SK-N-SH (cell line): ENCODE measurements around the gene POSTN.

GRCh38 chr13:34161852-34163076 lies 344.3 kb downstream of the RFC3 start:
- RRBS = no CpG with 5 or more reads among the region's 10 CpGs
CAGE:
- cytosol, long polyA plus RNA = no peak
- long polyA plus RNA = no peak
- nucleus, long polyA plus RNA = no peak

DNA sequence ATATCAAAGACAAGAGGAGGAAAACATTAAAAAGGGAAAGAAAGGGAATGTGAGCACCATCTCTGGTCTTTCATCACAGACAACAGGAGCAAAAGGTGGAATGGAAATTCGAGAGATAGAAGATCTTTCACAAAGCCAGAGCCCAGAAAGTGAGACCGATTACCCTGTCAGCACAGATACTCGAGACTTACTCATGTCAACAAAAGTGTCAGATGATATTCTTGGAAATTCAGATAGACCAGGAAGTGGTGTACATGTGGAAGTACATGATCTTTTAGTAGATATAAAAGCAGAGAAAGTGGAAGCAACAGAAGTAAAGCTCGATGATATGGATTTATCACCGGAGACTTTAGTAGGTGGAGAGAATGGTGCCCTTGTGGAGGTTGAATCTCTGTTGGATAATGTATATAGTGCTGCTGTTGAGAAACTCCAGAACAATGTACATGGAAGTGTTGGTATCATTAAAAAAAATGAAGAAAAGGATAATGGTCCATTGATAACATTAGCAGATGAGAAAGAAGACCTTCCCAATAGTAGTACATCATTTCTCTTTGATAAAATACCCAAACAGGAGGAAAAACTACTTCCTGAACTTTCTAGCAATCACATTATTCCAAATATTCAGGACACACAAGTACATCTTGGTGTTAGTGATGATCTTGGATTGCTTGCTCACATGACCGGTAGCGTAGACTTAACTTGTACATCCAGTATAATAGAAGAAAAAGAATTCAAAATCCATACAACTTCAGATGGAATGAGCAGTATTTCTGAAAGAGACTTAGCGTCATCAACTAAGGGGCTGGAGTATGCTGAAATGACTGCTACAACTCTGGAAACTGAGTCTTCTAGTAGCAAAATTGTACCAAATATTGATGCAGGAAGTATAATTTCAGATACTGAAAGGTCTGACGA lies 217.2 kb downstream of the NBEA start:
- RRBS = no CpG with 5 or more reads among the region's 9 CpGs
CAGE:
- cytosol, long polyA plus RNA = no peak
- long polyA plus RNA = no peak
- nucleus, long polyA plus RNA = no peak

DNA sequence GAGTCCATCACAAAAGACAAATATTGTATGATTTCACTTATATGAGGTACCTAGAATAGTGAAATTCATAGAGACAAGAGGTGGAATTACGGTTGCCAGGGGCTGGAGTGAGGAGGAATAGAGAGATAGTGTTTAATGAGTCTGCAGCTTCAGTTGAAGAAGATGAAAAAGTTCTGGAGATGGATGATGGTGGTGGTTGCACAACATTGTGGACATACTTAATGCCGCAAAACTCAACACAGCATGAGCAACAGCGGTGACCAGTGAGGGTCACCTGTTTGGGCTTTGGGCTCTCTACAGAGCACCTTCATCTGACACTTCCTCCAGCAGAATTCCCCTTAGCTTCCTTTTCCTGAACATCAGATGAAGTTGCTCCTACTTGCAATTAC lies 163.1 kb downstream of the DCLK1 start:
- RRBS = no CpG with 5 or more reads among the region's 3 CpGs
CAGE:
- cytosol, long polyA plus RNA = no peak
- long polyA plus RNA = no peak
- nucleus, long polyA plus RNA = no peak

DNA sequence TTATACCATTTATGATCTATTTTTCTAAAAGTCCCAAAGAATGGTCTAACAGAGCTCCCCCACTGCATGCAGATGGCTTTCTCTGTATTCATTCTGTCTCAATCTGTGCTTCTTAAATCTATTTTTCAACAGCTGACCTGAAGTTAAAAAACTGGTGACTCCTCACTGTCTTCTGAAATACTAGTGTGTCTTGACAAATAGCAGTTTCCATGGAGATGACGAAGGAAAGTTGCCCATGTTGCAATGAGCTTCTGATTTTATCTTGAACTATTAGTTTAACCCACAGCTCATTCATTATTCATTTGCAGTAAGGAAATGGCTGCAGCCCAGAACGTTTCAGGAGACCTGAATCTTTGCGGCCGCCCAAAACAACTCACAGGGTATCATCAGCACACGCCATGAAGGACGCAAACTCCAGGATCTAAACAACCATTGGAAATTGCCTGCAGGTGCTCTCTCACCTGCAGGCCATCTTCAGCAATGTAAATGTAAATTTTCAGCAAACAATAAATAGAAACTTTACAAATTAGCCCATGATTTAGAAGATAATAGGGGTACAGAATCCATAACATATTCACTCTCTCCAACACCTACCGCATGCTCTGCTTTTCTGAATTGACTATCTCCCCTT lies 142.5 kb downstream of the DCLK1 start:
- RRBS = no CpG with 5 or more reads among the region's 7 CpGs
CAGE:
- cytosol, long polyA plus RNA = no peak
- long polyA plus RNA = no peak
- nucleus, long polyA plus RNA = no peak

DNA sequence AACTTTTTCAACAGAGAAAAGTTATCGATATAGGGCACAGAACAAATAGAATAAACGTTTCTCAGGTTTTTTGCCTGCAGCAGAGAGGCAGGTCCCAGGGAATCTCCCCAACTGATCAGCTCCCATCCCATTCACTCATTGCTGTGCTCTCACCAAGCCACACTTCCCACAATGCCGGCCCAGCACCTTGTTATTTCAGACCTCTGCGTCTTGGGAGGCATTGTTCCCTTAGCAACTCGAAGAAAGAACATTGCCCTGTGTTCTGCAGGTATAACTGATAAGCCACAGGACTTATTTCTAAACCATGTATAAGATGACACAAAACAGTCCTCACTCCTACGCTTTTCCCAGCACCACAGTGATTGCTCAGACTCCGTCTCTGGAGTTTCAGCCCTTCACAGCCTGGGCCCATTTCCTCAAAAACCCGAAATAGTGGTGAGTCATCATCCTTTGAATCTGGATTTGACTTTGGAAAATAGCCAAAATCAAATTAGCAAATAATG lies 100.4 kb downstream of the DCLK1 start:
- RRBS = no CpG with 5 or more reads among the region's 8 CpGs
CAGE:
- cytosol, long polyA plus RNA = no peak
- long polyA plus RNA = no peak
- nucleus, long polyA plus RNA = no peak

DNA sequence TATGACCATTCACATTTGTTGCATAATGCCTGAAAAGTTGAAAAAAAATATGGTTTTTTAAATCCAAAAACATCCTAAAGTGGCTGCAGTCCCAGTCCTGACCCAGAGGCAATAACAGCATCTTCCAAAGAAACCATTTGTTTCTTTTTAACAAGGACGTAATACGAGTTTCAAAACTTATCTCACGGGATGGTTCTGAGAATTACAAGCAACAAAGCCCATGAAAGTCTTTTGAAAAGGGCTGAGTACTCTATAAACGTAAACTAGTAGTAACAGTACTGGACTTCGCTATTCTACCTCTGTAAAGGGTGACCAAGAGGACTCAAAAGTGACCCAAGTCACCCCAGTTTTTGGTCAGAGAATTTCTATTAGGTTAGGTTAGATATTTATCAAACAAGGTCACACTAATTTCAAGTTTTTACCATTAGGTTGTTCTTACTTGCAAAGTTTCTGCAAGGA lies 61.1 kb downstream of the DCLK1 start:
- RRBS = no CpG with 5 or more reads among the region's 5 CpGs
CAGE:
- cytosol, long polyA plus RNA = no peak
- long polyA plus RNA = no peak
- nucleus, long polyA plus RNA = no peak

GRCh38 chr13:36543518-36544110 lies 111.3 kb downstream of the CCNA1 start:
- RRBS = no CpG with 5 or more reads among the region's 5 CpGs
CAGE:
- cytosol, long polyA plus RNA = no peak
- long polyA plus RNA = no peak
- nucleus, long polyA plus RNA = no peak

- RRBS = no CpG with 5 or more reads among the region's 4 CpGs
CAGE:
- cytosol, long polyA plus RNA = no peak
- long polyA plus RNA = no peak
- nucleus, long polyA plus RNA = no peak
Observed at GRCh38 chr13:36827912-36828719, 9.1 kb downstream of the RFXAP start.

- RRBS = no CpG with 5 or more reads among the region's 10 CpGs
CAGE:
- cytosol, long polyA plus RNA = no peak
- long polyA plus RNA = no peak
- nucleus, long polyA plus RNA = no peak
Observed at GRCh38 chr13:36872448-36873046, 47.5 kb downstream of the SMAD9 start.

DNA sequence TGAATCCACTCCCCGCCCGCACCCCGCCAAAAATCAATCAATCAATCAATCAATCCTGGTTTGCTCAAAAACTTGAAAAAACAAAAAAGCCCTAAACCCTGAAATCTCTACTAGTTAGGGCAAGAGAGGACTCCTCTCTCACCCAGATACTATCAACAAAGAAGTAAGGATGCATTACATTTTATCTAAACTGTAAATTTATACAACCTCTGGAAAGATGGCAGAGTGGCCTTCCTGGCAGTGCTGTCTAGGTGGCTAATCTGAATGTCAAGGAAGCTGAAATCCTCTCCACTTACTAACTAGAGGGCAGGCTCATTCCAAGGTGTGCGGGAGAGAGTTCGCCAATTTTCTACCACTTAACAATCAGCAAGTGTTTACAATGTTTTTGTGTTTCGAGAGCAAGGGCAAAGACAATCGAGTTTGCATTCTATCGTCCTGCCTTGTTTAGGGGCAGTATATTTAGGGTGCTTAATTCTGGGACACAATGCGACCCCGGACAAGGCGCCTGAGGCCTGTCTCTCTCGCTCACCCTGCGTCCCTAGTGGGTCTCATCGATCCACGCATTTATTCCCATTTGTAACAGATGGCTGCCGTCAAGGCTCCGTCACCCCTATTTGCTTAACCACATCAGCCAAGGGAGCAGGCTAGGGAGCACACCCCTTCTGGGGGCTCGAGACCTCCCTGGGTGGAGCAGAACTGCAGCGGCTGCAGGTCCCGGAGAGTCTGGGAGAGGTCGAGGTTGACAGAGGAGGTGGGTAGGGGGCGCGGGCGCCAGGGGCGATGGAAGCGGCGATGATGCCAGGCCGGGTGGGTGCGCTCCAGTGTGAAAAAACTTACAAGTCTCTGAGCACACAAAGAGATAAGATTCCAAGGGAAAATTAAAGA lies 725 bp downstream of the ALG5 start:
- RRBS = 2% methylated on average over 6 of the region's 29 CpGs
CAGE:
- cytosol, long polyA plus RNA = no peak
- long polyA plus RNA = no peak
- nucleus, long polyA plus RNA = no peak

DNA sequence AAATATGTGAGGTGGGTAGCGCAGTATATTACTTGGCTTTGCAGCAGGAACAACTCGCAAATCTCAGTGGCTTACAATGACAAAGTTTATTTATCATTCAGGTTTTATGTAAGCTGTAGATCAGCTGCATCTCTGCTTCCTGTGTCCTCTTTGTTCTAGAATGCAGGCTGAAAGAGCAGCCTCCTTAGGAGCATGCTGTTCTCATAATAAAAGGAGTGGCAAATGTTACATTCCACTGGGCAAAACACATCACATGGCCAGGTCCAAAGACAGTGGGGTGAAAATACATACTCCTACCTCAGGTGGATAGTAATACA lies 1.1 kb upstream of the CSNK1A1L start:
- RRBS = no CpG with 5 or more reads among the region's 2 CpGs
CAGE:
- cytosol, long polyA plus RNA = no peak
- long polyA plus RNA = no peak
- nucleus, long polyA plus RNA = no peak

DNA sequence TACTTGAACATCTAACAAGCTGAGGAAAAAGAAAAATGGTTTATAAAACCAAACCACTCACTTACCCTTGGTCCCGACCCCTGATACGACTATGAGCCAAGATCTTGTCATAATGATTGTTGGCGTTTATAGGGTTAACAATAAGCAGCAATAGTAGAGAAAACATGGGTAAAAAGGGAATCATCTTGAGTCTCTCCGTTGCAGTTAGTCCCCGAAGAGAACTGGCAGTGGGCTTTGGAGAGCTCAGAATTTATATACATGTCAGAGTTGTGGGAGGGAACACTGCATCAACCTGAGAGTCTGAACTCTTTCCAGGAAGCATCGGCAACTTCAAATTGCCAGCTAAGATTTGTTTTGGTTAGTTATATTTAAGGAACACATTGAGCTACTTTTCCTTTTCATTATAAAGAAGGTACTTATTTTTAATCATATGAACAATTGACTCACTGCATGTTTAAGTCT lies at the start of gene POSTN:
Gene POSTN, minus strand, starts transcription at position 226 of the 462 bp plus-strand sequence.
- RRBS = no CpG with 5 or more reads among the region's 6 CpGs
CAGE:
- cytosol, long polyA plus RNA = start-site peak on the minus strand centred at position 220 of the sequence, 18 bp wide, 11,154 and 13,754 reads in 2 replicates
- long polyA plus RNA = start-site peak on the minus strand centred at position 220 of the sequence, 19 bp wide, 16,053 and 17,484 reads in 2 replicates
- nucleus, long polyA plus RNA = start-site peak on the minus strand centred at position 220 of the sequence, 16 bp wide, 10,976 and 33,469 reads in 2 replicates

- RRBS = no CpG with 5 or more reads among the region's 11 CpGs
CAGE:
- cytosol, long polyA plus RNA = no peak
- long polyA plus RNA = no peak
- nucleus, long polyA plus RNA = no peak
Observed at GRCh38 chr13:38348728-38349255, 859 bp upstream of the UFM1 start.

- RRBS = no CpG with 5 or more reads among the region's 6 CpGs
CAGE:
- cytosol, long polyA plus RNA = no peak
- long polyA plus RNA = no peak
- nucleus, long polyA plus RNA = no peak
Observed at GRCh38 chr13:38360980-38362072, 11.7 kb downstream of the UFM1 start.

- RRBS = no CpG with 5 or more reads among the region's 1 CpG
CAGE:
- cytosol, long polyA plus RNA = no peak
- long polyA plus RNA = no peak
- nucleus, long polyA plus RNA = no peak
Observed at GRCh38 chr13:38697130-38697626, 10.3 kb downstream of the FREM2 start.

DNA sequence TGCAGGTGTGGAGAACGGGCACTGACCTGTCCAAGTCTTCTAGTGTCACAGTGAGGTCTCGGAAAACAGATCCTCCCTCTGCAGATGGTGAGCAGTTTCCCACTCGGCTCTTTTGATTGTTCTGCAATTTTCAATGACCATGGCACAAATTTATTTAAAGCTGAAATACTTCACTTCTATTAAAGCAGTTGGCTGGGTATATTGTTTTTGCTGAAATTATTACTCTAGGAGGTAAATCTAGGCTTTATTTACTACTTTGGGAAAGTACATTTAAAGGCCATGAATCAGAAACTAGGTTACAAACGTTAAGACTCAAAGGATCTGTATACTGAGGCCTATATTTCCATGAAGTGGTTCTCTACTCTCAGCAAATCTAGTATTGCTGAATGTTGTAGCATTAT lies 144.0 kb downstream of the STOML3 start:
- RRBS = no CpG with 5 or more reads among the region's 4 CpGs
CAGE:
- cytosol, long polyA plus RNA = no peak
- long polyA plus RNA = no peak
- nucleus, long polyA plus RNA = no peak

- RRBS = no CpG with 5 or more reads among the region's 1 CpG
CAGE:
- cytosol, long polyA plus RNA = no peak
- long polyA plus RNA = no peak
- nucleus, long polyA plus RNA = start-site peak on the minus strand at chr13:39034281-39034363, 15 and 19 reads in 2 replicates
Observed at GRCh38 chr13:39034167-39034599, 3.7 kb downstream of the PROSER1 start.

DNA sequence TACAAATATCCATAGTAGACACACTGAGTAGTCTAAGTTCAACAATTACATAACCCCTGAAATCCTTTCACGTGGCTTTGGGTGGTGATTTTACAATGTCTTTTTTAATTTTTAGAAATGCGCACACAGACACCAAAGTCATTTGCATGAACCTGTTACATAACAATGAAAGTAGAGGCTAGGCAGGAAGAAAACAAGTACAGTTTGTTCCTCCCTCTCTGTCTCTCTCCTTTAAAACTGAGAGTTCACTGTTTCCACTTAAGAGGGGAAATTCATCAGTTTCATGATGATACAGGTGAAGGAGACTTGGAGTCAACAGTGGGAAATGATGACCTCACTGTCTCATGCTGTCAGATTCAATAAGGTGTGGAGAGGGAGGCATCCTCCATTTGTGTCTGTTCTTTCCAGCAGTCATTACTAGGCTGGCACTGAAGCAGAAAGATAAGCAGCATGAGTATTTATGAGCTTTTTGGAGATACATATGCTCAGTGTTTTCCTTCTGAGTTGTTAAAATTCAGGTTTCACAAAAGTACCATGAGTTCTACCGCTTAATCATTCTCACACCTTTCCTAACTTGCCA lies 201.8 kb downstream of the LHFPL6 start:
- RRBS = no CpG with 5 or more reads among the region's 3 CpGs
CAGE:
- cytosol, long polyA plus RNA = no peak
- long polyA plus RNA = no peak
- nucleus, long polyA plus RNA = no peak

GRCh38 chr13:39448871-39449416 lies 154.0 kb downstream of the LHFPL6 start:
- RRBS = no CpG with 5 or more reads among the region's 4 CpGs
CAGE:
- cytosol, long polyA plus RNA = no peak
- long polyA plus RNA = no peak
- nucleus, long polyA plus RNA = no peak

- RRBS = no CpG with 5 or more reads among the region's 3 CpGs
CAGE:
- cytosol, long polyA plus RNA = no peak
- long polyA plus RNA = no peak
- nucleus, long polyA plus RNA = no peak
Observed at GRCh38 chr13:39452719-39453406, 150.1 kb downstream of the LHFPL6 start.